SP-49 (cell line): Measurements from ENCODE around the genes CD300A and RAB37.

GRCh38 chr17:73777422-73777710 is 133.1 kb upstream of the SDK2 start:
- PRO-cap: no peak

GRCh38 chr17:73860550-73860919 is 216.3 kb upstream of the SDK2 start:
- PRO-cap: no peak

DNA sequence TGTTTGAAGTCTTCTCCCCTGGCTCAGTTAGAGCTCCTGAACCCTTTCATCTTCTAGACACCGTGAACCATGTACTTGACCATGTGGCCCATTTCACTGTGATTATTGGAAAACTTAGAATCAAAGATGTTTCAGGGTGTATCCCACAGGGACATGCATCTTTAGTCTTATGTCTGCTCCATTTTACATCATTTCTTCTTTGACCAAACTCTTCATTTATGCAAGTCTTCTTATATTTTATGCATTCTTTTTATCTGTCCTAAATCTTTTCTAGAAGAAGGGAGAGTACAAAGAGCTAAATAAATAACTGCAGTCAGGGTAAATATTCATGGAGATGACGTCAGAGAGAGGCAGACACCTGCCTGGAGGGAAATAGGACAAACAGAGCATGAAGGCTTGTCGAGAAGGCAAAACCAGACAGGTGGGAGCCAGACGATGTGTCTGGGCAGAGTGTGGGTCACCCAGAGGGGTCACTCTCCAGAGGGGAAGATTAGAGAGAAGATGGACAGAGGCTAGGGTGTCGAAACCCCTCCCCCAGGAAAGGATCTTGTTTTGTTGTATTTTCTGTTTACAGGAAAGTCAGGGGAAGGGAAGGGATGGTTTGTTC is 78.4 kb upstream of the RPL38 start:
- PRO-cap: no peak

- PRO-cap: no peak
Observed at GRCh38 chr17:74208824-74209537, 4.4 kb upstream of the TTYH2 start.

DNA sequence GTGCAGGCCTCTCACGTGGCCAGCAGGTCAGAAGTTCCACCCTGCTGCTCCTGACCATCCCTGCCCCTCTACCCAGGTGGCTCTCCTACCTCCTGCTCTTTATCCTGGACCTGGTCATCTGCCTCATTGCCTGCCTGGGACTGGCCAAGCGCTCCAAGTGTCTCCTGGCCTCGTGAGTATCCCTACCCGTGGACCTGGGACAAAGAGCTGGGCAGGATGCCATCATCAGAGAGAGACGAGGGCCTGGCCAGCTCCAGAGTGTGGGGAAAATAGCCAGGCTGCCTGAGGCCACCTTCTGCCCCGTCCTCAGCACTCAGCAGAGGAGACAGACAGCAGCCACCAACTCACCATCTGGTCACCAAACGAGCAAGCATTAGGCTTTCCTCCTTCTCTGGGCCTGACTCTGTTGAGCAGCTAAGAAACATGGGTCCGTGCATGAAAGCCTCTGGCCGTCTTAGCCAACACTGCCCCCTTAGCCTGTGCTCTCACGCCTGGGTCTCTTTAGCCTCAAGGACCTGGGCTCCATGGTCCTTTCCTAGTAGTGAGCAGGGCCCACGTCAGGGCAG is 30.0 kb downstream of the TTYH2 start:
- PRO-cap: no peak

DNA sequence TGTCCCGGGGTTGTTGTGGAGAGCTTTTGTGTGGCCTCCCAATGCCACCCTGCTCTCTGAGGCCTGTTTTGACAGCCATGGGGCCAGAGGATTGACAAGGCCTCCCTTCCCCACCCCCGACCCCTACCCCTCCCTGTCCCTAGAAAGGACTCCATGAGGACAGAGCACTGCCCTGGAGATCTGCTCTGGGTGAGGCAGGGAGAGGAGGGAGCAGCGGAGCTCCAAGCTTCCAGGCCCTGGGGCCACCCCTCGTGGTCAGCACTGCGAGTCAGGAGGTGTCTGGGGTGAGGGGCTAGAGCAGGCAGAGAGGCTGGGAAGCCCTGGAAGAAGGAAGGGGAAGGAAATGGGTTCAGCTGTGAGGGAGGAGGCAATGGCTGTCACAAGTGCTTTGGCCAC is 28.3 kb upstream of the DNAI2 start:
- PRO-cap: no peak

DNA sequence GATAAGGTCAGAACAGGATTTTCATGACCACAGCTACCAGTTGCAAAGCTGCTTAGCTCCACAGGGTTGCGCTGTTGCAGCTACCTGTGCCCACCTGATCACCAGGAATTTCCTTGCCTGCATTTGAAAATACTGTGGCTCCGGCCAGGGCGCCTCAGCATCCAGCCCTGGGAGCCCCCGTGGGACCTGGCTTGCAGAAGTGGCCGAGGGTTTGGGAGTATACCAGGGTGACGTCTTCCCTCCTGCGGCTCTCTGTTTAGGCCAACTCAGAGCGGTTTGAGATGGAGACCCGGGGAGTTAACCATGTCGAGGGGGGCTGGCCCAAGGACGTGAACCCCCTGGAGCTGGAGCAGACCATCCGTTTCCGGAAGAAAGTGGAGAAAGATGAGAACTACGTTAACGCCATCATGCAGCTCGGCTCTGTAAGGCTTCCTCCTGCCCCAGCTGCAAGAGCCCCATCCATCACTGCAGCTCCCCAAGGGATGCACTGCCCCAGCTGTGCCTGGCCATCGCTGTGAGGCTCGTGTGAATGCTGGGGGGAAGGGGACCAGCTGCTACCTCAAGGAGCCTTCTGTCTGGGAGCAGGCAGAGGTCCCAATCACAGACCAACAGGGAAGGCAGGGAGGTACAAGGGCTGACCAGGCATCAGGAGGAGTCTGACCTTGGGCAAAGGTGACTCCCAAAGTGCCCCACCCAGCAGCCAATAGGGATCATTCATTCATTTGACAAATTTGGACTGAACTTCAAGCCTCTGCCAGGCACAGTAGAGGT is 10.9 kb downstream of the DNAI2 start:
- PRO-cap: no peak

- PRO-cap: no peak
Observed at GRCh38 chr17:74439722-74440866, 8.2 kb downstream of the GPRC5C start.

DNA sequence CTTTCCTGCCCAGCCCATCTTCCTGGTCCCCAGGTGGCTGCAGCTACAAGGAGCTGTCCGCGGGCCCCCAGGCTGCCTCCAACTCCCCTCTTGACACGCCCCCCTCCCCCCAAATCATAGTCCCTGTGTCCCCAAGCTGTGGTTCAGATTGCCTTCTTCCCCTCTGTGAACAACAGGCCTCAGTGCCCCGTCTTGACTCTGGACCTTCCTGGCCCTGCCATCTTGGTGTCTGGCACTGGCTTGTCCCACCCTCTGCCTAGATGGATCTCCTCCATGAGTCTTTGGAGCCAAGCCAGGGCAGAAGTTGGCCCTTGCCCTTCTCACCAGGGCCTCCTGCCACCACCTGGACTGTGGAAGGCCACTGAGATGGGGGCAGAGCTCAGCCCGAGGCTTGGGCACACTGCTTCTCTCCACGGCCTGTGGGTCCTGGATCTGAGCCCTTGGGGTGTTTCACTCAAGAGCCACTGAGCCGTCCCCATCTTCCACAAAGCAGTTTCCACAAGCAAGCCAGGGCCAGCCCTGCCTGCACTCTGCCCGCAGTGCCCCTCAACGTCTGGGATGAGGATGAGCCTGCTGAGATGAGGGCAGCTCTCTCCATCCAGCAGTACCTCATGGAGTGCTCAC is 16.8 kb upstream of the CD300A start:
- PRO-cap: no peak

DNA sequence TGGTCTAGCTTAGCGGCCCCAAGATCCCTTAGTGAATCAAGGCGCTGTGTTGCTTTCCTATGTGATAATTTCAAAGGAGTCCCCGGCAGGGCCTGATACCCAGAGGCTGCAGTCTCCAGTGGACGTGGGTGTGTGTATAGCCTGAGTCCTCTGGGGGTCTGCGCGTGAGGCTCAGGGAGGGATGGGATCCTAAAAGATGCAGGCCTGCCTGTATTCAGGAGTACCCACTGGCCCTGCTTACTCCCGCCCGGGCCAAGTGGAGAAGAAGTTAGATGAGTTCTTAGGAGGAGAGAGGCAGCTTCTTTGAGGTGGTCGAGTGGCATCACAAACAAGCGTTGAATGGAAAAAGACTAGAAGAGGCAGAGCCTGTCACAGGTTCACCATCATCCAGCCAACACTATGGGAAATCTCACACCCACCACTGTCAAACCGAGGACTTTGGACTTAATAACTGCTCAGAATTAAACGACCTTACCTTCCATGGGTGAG is 15.2 kb upstream of the CD300A start:
- PRO-cap: no peak

GRCh38 chr17:74465916-74467145 is at the start of gene CD300A:
TSS of gene CD300A (plus strand) at chr17:74466634.
- PRO-cap: bidirectional peak, plus-strand start at chr17:74466636, minus-strand start at chr17:74466612

DNA sequence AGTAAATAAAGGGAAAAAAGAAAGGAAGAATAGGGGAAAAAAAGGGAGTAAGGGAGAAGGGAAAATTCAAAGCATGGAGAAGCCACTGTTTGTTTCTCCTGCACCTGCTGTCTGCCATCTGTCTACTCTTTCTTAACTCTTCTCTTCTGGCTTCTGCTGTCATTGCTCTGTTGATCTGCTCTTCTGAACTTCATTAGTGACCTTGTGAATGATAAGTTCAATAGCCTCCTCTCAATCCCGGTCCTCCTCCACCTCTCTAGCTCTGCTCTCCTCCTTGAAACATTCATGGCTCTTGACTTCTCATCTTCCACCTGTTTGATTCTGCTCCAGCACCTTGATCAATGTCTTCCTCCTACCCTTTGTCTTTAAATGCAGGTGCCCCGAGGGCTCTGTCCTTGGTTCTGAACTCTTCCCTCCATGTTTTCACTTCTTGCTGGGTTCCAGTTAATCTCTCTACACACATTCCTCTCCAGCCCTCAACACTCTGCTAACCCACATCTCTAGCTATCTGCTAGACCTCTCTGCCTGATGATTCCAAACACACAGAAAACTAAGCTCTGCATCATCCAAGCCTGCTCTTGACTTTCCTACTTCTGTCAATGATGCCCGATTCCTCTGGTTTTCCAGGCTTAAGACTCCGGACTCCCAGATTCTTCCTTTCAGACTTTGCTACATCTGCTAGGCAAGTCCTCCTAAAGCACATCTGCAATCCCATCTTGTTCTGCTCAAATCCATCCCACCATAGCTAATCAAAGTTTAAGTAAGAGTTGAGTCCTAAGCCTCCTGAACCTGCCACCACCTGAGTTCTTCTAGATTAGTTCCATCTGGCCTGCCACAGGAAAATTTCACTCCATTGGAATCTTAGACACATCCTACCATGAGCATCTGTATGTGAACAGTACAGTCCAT is 13.4 kb downstream of the CD300E start:
- PRO-cap: no peak

DNA sequence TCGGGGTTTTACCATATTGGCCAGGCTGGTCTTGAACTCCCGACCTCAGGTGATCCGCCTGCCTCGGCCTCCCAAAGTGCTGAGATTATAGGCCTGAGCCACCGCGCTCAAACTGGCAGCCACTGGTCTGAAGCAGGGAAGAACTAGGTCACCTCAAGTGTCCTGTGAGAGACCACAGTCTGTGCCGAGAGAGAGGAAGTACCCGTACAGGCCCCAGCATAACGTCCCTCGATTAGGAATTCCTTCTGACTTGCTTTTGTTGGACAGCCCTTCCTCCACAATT is 13.7 kb upstream of the CD300E start:
- PRO-cap: no peak

DNA sequence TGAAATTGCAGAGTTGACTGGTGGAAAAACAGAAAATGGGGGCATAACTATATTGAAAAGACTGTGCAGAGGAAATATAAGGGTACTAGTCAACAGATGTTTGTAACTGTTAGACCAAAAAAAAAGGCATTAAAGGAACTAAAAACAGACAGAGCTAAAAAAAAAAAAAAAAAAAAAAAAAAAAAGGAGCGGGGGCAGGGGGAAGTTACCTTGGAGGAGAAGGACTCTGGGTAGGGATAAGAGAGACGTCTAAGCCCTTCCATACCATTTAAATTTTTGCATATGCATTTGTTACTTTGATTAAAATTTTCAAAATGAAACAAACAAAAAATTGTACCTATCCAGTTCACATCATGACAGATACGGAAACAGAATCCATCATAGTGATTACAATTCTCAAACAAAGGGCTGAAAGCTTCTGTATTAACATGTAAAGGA is 40.3 kb upstream of the CD300E start:
- PRO-cap: no peak

- PRO-cap: no peak
Observed at GRCh38 chr17:74682136-74682524, 30.6 kb downstream of the CD300LF start.

DNA sequence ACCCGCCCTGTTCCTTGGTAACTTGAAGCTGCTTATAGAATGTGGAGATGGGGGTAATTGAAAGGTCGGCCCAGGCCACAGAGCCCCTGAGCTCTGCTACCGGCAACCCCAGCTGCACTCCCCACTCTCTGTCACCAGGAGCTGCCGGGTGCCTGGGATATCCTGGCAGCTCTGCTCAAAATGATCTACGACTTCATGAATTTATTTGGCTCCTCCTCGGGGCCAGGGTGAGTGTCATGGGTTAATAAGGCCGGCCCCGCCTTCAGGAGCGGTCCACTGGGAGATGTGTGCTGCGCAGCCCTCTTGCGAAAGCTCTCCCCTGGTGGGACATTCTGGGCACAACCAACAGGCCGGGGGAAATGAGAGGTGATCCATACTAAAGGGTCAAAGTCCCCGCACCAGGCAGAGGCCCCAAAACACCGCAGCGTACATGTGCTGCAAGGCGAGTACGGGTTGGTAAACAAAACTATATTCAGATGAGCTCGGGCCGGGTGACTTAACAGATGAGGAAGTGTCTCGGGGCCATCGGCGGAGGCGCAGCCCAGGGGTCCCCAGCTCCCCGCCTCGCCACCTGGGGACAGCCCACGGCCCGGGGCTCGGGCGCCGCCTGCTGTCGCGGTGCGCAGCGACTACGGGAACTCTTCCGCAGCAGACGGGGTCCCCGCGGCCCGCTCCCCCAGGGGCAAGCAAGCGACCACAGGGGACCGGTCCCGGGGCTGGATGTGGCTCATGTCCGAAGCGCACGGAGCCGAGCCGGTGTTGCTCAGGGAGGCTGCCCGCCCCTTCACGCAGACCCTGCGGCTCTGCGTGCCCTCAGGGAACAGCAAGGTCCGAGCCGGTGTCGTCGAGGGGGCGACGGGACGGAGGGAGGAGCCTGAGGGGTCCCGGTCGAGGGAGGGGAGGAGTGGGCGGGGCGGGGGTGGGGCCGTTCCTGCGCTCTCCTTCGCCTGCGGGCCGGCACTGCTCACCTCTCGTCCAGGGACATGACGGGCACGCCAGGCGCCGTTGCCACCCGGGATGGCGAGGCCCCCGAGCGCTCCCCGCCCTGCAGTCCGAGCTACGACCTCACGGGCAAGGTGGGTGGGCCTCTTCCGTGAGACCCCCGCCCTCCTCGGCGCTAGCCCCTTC is at the start of gene RAB37:
TSS of gene RAB37 (plus strand) at position 967 of the 1,128 bp plus-strand sequence.
- PRO-cap: unidirectional peak, plus-strand start at position 506 of the sequence

GRCh38 chr17:74750215-74751086 is 2.0 kb downstream of the NHERF1 start:
- PRO-cap: no peak

GRCh38 chr17:74760450-74761297 is 12.2 kb downstream of the NHERF1 start:
- PRO-cap: no peak

- PRO-cap: no peak
Observed at GRCh38 chr17:74766702-74767636, 9.2 kb downstream of the NAT9 start.

- PRO-cap: no peak
Observed at GRCh38 chr17:74874061-74874556, 1.3 kb upstream of the FDXR start.